CMK (cell line): ENCODE measurements around the gene JAKMIP3.

- RRBS: no CpG with 5 or more reads among the region's 19 CpGs
These were observed 156.4 kb upstream of the NPS start for GRCh38 chr10:127392669-127393167.

GRCh38 chr10:127441227-127441769 lies 107.8 kb upstream of the NPS start:
- RRBS: no CpG with 5 or more reads among the region's 13 CpGs

GRCh38 chr10:127948721-127949302 lies 41.9 kb downstream of the PTPRE start:
- RRBS: no CpG with 5 or more reads among the region's 6 CpGs

DNA sequence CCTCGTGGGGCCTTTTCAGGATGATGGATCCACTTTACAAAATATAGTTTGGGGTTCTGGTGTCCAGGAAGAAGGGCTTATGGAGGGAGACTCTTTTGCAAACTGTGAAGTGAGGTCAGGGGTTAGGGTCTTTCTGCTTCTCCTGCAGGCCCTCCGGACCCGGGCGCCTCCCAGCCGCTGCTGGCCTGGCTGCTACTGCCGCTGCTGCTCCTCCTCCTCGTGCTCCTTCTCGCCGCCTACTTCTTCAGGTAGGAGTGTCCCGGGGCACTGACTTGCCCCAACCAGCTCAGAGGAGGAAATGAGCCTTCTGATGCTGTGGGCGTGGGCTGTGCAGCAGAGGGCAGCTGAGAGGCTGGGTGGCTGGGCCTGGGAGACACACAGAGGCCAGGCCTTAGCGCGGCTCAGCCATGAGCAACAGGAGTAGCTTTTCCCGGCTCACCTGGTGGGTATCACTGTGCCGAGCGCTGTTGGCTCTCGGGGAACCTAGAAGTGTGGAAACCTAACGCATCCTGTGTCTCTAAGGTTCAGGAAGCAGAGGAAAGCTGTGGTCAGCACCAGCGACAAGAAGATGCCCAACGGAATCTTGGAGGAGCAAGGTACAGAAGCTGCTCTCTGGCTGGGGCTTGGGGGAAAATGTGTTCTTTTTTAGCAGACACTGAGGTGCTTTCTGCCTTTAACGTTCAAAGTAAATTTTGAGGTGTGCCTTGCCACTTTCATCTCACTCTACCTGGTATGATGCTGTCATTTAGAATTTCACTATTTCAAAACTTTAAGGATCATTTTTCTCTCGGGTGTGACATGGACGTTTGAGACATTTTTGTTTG lies 78.8 kb downstream of the MKI67 start:
- RRBS: 16% methylated on average over 6 of the region's 23 CpGs

- RRBS: no CpG with 5 or more reads among the region's 5 CpGs
These were observed 75.3 kb downstream of the MKI67 start for GRCh38 chr10:128050660-128051541.

- RRBS: no CpG with 5 or more reads among the region's 14 CpGs
These were observed 22.4 kb downstream of the MKI67 start for GRCh38 chr10:128103568-128104513.

DNA sequence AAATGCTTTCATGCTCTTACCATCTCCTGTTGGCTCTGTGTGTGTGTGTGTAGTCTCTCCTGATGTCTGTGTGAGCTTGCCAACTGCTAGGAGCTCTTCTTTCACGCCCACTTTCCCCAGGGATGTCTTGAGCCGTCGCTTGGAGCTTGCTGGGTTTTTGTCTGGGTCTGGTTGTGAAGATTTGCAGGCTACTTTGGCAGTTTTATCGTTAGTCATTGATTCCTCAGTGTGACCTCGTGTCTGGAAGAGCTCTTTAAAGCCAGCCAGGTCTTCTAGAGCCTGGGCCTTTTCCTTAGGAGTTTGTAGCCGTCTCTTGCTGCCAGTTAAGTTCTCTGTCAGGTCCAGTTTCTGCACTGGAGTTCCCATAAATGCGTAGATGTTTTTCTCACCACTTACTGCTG lies 19.4 kb downstream of the MKI67 start:
- RRBS: no CpG with 5 or more reads among the region's 7 CpGs

- RRBS: no CpG with 5 or more reads among the region's 7 CpGs
These were observed 14.3 kb downstream of the MKI67 start for GRCh38 chr10:128111823-128112457.

- RRBS: no CpG with 5 or more reads among the region's 3 CpGs
These were observed 591.1 kb upstream of the MGMT start for GRCh38 chr10:128875962-128876385.

DNA sequence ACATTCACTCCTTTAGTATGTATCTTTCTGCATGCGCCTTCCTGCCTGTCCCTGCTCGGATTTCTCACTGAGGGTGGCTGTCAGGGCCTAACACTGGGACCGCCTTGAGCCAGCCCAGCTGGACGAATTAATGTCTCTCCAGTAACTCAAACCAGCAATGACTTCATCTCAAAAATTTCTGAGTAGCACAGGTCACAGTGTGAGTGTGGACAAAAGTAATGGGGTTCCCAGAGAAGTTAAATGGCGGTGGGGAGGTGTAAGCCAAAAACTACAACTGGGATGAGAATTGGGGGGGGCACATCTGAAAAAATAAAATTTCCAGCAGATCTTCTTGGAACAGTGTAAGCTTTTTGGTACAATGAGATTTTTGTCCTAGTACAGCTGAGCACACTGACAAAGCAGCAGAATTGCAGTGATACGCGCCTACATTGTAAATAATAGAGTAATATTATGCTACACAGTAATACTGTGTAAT lies 443.9 kb upstream of the MGMT start:
- RRBS: no CpG with 5 or more reads among the region's 7 CpGs

- RRBS: no CpG with 5 or more reads among the region's 2 CpGs
These were observed 143.9 kb downstream of the MGMT start for GRCh38 chr10:129610745-129611518.

GRCh38 chr10:130137687-130138560 lies 1.7 kb downstream of the GLRX3 start:
- RRBS: no CpG with 5 or more reads among the region's 29 CpGs

DNA sequence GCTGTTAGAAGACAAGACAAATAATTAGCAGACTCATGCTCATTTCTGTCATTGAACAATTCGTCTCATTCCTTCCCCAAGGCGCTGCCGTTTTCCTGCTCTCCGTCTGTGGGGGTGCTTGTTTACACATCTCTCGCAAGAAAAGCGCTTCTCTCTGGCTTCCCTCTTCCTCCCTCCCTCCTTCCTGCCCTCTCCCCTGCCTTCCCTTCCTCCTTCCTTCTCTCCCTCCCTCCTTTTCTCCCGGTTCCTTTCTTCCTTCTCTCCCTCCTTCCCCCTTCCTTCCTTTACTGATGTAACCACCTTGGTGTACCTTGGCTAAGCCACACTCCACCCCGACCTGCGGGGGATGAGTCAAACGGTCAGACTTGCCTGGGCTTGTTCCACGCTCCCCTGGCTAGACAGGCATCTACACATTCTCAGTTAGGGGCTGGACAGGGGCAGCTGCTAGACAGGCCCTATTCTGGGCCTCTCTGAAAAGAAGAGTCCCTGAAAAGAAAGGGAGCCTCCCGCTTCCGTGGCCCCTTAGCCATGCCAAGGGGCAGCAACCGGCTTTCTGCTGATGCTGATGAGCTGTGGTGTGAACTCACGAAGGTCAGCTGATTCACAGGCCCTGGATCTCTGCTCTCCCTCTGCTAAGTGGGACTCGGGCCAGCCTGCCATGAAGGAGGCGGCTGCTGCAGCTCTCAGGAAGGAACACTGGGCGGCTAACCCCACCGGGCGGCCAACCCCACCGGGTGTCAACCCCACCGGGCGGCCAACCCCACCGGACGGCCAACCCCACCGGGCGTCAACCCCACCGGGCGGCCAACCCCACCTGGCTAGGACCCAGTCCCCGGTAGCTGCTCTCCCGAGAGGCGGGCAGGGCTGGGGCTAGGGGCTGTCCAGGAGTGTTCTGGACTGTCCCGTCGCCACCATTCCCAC lies 216.8 kb downstream of the TCERG1L start:
- RRBS: no CpG with 5 or more reads among the region's 34 CpGs

DNA sequence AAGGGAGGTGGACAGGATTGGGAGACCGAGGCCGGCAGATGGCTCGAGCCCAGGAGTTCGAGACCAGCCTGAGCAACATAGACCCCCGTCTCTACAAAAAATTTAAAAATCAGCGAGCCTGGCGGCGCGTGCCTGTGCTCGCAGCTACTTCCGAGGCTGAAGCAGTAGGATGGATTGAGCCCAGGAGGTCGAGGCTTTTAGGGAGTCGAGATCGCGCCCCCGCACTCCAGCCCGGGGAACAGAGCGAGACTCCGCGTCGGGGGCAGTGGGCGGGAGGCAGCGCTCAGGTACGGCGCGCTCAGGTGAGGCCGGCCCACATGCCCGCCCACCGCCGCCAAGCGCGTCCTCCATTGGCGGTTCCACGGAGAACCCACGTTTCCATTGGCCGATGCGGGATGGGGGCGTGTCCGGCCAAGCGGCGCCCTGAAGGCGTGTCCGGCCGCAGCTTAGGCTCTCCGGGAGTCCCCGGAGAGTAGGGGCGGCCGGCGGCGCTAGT lies 519 bp upstream of the PPP2R2D start:
- RRBS: no CpG with 5 or more reads among the region's 50 CpGs

DNA sequence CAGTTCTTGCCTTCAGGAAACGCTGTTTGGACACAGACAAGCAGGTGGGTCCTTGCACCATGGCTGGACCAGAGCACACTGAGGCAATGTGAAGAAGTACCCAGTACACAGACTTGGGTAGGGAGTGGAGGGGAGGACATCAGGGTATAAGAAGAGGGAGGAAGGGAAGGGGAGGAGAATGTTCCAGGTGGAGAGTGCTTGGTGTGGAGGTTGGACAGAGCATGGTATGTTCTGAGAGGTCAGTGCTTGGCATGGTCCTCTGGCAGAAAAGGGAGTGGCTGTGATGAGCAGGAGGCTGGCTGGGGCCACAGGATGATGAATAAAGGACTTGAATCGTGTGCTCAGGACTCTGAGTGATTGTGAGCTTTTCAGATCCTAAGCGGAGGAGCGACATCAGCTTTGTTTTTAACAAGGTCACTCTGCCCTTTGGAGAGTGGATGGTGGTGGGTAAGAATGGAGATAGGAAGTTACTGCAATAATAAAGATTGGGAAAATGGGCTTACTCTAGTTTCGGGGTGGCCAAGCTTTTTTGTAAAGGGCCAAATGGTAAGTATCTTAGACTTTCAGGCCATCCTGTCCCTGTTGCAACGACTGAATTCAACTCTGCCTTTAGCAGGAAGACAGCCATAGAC lies 8.3 kb downstream of the PPP2R2D start:
- RRBS: no CpG with 5 or more reads among the region's 6 CpGs

GRCh38 chr10:131909795-131910422 lies 9.1 kb downstream of the PPP2R2D start:
- RRBS: no CpG with 5 or more reads among the region's 11 CpGs

DNA sequence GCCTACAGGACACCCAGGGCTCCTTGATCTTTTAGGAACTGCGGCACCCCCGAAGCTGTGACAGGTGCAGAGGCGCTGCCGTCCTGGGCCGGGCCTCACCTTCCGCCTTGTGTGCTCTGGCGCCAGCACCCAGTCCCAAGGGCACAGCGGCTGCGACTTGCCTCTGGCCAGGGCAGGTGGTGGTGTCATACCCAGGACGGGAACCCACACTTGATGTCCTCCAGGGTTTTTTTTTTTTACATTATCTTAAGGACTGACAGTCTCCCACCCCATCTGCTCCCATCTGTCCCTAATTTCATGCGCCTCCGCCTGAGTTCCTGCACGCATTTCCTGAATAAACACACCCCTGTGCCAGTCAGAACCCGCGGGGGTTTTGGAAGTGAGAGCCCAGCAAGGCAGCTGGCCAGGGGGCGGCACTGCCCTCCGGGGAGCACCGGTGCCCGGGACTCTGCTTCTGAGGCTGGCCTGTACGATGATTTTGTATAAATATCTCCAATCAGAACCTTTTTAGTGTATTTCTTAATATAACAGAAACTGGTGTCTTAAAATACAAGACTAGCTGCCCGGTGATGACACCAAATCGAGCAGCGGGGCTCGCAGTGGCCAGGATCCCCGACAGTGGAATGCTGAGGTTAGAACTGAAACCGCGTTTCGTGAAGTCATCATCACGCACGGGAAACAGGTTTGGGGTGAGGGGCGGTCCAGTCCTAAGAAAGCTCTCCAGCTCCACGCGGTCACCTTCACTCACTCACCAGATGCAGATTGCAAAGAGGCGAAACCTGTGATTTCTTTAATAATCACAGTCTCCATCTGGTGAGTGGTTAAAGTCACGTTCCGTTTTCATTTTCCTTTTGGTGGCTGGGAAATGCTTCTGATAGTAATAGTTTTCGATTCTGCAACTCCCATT lies 19.9 kb downstream of the BNIP3 start:
- RRBS: 61% methylated on average over 3 of the region's 37 CpGs

DNA sequence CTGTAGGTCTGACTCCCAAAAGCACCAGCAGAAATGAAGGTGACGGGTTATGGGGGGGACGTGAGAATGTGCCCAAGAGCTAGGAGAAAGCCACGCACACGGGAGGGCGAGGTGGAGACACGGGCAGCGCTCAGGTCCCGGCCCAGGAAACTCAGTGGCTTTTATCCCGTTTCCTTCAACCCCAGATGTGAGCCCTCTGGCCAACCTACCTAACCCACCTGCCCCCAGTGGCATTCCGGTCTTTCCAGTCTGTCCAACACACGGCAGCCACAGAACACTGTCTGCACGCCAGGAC lies 12.3 kb downstream of the BNIP3 start:
- RRBS: 100% methylated on average over 1 of the region's 12 CpGs

DNA sequence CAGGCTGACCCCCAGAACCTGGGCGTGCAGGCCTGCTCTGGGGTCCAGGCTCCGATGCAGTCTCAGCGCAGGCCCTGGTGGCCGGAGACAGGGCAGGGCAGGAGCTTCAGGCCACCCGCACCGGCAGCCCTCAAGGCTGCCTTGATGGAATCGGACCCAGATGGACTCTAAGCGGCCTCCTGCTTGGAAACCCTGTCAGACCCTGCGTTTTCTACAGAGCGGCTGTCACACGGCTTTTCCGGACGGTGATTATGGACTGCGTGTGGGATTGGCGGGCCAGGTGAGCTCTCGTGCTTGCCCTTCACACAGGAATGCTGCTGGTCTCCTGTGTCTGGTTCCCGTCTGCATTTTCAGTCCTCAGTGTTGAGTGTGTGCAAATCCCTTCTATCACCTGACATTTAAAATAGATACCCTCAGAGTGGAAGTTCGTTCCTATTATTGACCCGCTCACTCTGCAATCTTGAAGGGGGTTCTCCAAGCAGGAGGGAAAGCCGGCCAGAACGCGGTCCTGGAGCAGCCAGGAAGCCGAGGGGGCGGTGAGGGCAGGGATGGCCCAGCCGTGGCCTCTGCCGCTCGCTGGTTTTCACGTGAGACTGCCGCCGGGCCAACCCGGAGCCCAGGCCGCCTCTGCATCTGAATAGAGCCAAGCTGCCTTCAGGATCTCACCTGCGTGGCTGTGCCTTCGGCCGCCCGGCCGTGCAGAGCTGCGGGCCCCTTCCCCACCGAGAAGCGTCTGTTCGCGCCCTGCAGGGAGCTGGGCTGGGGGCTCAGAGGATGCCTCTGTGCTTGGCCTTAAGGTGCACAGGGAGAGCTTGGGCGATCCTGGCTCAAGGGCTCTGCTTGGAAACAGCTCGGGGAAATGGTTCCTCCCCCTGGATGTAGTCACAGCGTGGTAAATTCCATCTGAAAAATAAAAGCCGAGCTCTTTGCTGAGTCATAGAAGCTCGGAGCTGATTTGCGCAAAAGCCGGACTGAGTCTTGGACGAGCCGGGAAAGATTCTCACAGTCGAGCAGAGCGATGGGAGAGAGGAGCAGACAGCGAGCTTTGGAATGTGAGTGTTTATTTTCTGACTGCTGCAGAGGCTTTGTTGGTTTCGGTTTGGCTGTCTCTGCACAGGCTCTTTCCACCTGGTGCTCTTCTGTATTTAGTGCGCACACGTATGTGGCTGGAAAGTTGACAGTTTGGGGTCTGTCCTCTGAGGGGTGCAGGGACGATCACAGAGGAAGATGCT lies at the start of gene JAKMIP3:
Gene JAKMIP3 (plus strand): TSS at position 937 of the 1,232 bp plus-strand sequence.
- RRBS: 77% methylated on average over 10 of the region's 58 CpGs

DNA sequence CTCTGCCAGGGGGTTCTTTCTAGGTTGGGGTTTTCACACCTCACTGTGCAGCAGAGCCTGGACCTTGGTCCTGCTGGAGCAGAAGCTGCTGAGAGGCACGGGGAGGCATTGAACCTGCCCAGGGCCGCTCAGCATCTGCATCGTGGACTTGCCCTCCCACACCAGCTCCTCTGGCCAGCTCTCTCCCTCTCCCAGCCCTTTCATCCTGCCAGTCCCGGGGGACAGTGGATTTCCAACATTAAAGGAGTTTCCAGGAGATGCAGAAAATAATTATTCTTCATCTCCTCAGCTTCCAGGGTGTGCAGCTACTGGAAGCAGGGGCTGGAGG lies 42.4 kb downstream of the JAKMIP3 start:
- RRBS: no CpG with 5 or more reads among the region's 4 CpGs